Panc1 (cell line): ENCODE data around the genes CENPV, FLCN and RAI1.

- RRBS, 2 experiments = no CpG with 5 or more reads among the region's 7 CpGs
Measured at GRCh38 chr17:15650625-15651205, 31.2 kb upstream of the FBXW10B start.

- RRBS, 2 experiments = 26% methylated on average over 3 of the region's 16 CpGs; no CpG with 5 or more reads in 1 of the 2 experiments
Measured at GRCh38 chr17:15948142-15948759, 3.3 kb downstream of the ADORA2B start.

DNA sequence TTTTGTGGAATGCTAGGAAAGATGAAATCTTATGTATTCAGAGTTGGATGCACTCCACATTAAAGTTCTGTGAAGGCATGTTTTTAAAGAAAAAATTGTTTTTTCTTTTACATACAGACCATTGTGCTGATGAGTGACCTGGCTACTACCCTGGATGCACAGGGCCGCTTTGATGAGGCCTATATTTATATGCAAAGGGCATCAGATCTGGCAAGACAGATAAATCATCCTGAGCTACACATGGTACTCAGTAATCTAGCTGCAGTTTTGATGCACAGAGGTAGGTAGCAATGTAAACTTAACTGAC, 26.8 kb downstream of the TTC19 start:
- RRBS, 2 experiments = no CpG with 5 or more reads among the region's 1 CpG

DNA sequence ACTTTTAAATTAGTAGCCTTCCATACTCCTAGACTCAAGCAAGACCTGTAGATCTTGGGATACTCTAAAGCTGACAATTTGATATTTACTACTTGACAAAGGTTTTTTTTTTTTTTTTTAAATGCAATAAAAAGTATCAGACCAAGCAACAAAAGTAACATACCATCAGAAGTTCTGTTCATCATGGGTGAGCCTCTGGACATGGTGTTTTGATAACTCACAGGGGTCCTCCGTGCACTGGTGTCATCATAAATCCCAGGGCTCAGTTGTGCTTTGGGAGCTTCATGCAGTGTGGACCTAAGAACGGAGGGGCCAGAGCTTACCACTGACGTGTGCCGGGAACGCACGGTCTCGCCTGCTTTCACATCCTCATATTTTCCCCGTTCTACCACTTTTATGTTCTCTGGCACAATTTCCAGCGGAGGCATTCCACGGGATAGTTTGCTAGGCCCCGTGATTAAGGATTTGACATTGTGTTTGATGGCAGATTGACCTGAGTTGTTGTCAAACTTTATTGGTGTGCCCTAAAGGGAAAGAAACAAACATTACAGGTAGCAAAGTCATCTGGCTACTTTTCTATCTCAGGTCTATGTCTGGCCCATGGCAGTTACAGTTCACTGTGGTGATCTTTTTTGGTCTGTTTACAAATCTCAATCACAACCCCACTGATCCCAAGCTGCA, 70.5 kb downstream of the TTC19 start:
- RRBS, 2 experiments = no CpG with 5 or more reads among the region's 11 CpGs

DNA sequence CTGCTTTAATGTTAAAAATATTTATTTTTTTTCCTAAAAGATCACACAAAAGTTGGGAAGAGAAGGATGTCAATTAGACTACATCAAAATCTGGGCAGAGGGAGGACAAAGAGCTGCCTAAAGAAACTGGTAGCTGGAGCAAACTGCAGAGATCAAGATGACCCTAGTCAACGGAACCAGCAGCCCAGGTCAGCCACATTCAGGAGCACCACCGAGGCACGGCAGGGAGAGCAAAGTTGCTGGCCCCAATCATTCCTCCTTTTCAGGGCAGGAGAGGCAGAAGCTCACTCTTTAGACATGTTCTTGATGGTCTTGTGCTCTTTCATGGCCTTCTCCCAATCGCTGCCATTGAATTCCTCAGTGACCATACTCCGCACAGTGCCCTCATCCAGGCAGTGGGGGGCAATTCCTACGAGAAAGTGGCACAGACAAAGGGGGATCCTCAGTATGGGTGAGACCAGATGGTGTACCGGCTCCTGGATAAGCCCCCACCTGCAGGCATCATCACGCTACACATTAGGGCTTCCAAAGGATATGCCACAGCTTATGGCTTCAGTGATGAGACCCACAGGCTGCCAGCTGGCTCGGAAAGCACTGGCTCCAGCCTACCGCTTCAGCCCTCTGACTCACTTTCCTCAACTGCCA, 10.6 kb downstream of the CENPV start:
- RRBS, 2 experiments = no CpG with 5 or more reads among the region's 10 CpGs

- RRBS, 2 experiments = under 1 to 2% methylated on average over 48 to 56 of the region's 125 CpGs
Measured at GRCh38 chr17:16352964-16354015, at the start of gene CENPV. Gene CENPV (minus strand): TSS chr17:16353469.

DNA sequence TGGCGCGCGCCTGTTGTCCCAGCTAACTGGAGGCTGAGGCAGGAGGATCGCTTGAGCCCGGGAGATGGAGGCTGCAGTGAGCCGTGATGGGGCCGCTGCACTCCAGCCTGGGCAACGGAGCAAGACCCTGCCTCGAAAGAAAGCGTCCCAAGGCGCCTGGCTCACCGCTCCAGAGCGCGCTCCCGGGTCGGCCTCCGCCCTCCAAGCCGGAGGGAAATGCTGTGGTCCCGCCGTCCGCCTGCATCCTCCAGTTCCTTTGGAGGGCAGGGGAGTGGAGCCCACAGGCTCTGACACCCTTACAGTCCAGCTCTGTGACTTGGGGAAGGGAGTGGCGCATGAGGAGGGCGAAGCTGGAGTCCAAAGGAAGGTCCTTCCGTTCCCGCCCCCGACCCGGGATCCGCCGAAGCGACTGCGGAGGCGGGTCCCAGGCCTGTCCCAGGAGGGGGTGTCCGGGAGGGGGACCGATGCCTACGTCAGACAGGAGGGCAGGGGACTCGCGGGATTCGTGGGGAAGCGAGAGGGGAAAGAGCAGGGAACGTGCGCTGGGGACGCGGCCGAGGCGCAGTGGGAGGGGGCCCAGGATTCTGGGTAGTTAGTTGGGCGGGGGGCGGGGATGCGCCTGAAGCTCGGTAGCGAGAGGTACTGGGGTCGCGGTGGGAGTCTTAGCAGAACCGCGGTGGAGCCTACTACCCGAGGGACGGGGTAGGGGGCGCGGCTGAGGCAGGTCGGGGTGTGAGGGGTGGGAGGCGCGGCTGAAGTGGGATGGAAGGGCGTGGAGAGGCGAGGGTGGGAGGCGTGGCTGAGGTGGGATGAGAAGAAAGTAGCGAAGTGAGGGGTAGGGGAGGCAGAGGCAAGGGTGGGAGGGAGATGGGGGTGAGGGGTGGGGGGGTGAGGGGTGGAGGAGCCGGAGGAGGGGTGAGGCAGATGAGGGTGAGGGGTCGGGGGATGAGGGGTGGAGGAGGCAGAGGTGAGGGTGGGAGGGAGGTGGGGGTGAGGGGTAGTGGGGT, 8.2 kb upstream of the TRPV2 start:
- RRBS, 2 experiments = under 1 to 5% methylated on average over 7 to 12 of the region's 67 CpGs

DNA sequence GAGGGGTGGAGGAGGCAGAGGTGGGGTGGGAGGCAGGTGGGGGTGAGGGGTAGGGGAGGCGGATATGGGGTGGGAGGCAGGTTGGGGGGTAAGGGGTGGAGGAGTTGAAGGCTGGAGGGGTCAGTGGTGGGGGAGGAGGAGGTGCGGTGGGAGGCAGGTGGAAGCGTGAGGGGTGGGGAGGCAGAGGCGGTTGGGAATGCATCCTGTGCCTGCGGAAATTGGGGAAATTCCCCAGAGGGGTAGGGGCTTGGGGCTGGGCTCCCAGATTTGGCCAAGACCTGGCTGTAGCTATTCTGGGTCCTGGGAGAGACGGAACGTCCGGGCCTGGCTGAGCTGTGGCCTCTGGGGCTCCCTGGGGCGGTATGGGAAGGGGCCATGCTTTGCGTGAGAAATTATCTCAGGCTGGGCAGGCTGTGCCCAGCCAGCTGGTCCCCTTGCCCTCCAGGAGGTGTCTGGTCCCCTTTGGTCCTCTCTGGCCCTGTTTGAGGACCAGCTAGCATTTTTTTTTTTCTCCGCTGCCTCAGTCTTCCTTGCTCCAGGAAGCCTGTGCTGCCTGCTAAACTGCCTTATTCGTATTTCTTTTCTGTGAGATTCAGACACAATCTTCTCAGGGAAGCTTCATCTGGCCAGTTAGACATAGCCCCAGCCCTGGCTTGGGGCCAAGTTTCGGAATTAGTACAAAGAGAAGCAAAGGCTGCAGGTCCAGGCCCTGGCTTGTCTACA, 7.4 kb upstream of the TRPV2 start:
- RRBS, 2 experiments = no CpG with 5 or more reads among the region's 13 CpGs

GRCh38 chr17:16987822-16988656, 16.1 kb upstream of the TNFRSF13B start:
- RRBS, 2 experiments = 37 to 46% methylated on average over 3 of the region's 12 CpGs

DNA sequence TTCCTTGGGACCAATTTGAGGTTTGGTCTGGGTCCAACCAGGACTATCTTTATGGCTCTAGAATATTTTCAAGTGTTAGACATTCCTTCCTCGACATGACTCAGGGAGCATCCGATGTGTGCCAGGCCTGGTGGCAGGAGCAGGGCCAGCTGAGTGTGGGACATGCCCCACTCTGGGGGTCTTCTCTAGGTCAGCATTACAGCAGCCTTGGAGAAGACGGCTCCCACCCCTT, 31.2 kb upstream of the MPRIP start:
- RRBS, 2 experiments = no CpG with 5 or more reads among the region's 3 CpGs

DNA sequence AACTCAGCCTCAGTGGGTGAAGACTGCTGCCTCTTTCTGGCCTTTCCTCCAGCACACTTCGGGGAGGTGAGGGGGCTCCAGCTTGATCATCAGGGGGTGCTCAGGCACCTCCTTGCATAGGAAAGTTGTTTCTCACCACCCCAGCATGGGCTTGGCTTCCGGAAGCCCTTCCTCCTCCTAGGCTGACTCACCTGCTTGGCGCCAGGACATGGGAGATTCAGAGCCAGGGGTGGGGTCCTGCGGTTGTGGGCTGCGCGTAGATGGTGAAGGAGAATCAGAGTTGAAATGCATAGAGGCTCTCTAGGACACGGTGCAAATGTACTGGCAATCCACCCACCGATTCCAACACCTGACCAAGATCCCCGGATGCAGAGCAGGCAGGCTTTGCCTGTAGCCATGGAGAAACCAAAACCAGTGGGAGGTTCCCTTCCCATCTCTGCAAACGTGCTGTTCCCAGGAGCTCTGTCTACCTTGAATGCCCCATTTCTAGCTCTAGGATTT, 27.6 kb upstream of the MPRIP start:
- RRBS, 2 experiments = no CpG with 5 or more reads among the region's 10 CpGs

DNA sequence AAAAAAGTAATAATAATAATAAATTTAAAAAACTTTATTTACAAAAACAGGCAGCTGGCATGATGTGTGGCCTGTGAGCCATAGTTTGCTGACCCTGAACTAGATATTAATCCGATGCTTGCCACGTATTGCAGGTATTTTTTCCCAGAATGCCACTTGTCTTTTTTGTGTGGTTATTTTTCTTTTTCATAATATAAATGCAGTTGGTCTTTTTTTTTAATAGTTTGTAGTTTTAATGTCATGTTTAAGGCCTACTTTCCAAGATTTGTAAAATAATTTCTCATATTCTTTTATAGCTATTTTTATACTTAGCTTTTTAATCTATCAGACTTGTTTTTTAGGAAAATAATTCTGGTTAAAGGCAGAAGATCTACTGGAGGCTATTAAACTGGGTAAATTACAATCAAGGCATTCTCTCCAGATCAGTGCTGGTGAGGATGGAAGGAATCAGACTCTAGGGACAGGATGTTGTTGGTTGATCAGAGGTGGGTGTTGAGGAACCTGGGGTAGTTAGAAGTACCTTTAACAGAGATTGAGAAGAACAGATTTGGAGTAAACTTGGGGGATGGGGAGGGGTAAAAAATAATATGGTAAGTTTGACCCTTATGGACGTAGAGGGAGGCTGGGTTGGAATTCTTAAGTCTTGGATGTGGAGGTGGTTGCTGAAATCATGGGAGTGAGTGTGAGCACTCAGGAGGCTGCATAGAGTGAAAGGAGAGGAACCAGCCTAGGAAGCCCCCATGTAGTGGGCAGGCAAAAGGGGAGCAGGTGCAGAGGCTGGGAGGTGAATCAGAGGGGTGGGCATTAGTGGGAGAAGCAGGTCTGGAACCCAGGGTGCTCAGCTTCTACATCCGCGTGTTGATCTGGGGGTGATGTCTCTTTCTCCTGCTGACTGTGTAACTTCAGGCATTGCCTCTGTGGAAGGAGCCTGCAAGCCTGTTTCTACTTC, 5.2 kb downstream of the MPRIP start:
- RRBS, 2 experiments = no CpG with 5 or more reads among the region's 5 CpGs

- RRBS, 2 experiments = no CpG with 5 or more reads among the region's 12 CpGs
Measured at GRCh38 chr17:17191245-17191862, 14.8 kb downstream of the PLD6 start.

GRCh38 chr17:17227990-17228813, 8.8 kb downstream of the FLCN start:
- RRBS, 2 experiments = no CpG with 5 or more reads among the region's 18 CpGs

DNA sequence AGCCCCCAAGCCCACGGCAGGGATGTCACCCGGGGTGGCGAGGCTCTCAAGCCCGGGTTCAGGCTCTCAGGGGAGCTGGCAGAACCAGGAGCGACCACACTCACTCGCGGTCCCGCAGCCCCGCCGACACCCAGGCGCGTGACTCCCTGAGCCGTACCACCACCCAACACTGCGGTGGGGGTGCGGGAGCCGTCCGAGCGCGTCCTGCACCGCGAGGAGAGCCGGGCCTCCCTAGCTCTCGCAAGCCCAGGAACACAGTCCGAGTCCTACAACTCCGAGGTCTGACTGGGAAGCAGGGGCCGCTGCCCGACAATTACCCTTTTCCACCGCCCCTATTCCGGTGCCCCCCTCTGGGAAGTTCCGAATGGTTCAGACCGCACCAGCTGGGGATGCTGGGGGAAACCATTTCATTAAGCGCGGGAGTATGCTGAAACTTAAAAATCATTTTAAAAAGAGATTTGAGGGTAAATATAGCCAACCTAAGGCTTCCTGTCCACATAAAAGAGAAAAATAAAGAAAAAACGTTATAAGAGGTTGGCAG, at the start of gene FLCN:
Gene FLCN (minus strand): TSS at position 125 of the 541 bp plus-strand sequence.
- RRBS, 2 experiments = 4 to 7% methylated on average over 2 to 7 of the region's 34 CpGs

- RRBS, 2 experiments = 75 to 79% methylated on average over 1 of the region's 22 CpGs
Measured at GRCh38 chr17:17403491-17404324, 73.1 kb upstream of the MED9 start.

DNA sequence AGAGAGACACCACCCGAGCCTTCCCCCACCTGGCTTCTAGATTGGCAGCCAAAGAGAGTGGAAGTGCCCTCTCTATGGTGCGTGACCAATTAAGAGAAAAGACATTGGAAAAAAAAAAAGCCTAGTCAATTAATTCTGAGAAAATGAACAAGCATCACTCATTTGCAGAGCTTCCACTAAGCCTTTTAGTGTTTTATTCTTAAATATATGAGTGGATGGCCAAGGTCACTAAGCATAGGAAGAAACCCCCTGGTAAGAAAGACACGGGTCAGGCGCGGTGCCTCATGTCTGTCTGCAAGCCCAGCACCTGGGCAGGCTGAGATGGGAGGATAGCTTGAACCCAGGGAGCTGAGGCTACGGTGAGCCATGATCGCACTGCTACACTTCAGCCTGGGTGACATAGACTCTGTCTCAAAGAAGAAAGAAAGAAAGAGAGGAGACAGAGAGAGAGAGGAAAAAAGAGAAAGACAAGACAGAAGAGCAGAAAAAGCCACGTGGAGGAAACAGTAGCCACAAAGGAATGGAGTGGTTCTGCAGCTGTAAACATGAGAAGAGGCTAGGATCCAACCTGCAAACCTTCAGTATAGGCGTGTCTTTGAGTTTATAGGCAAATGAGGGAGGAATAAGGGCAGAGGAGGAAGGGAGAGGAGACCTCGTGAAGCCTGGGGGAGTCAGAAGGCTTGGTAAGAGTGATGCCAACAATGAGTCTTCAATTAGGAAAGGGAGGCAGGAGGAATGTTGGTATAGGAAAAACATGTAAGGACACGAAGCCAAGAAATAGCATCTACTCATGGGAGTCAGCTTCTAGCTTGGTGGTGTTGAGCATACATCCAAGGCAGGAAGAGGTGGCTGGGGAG, 3.7 kb downstream of the MED9 start:
- RRBS, 2 experiments = no CpG with 5 or more reads among the region's 11 CpGs

GRCh38 chr17:17487074-17487547, 9.1 kb downstream of the RASD1 start:
- RRBS, 2 experiments = no CpG with 5 or more reads among the region's 17 CpGs

- RRBS, 2 experiments = 94 to 95% methylated on average over 3 of the region's 20 CpGs
Measured at GRCh38 chr17:17527292-17528129, 31.3 kb upstream of the RASD1 start.

GRCh38 chr17:17681055-17681687, at the start of gene RAI1:
Gene RAI1 (plus strand): TSS chr17:17681458.
- RRBS, 2 experiments = 3% methylated on average over 21 to 32 of the region's 78 CpGs